Islet of Langerhans (tissue), 1 donor: ENCODE measurements around a stretch of chr2.

DNA sequence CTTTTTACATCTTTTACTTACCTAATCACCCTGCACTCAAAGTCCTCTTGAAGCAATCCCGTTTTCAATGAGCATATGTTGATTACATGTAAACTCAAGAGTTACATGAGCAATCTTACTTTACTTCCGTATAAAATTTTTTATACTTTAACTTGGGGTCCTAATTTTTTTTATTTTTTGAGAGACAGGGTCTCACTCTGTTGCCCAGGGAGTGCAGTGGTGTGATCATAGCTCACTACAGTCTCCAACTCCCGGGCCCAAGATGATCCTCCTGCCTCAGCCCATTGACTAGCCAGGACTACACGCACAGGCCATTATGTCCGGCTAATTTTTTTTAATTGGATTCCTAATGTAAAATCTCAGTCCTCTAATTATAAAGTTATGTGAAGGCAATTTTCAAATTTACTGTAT lies 2.2 kb downstream of the CALM2 start:
- RRBS: 11% methylated on average over 2 of the region's 5 CpGs

DNA sequence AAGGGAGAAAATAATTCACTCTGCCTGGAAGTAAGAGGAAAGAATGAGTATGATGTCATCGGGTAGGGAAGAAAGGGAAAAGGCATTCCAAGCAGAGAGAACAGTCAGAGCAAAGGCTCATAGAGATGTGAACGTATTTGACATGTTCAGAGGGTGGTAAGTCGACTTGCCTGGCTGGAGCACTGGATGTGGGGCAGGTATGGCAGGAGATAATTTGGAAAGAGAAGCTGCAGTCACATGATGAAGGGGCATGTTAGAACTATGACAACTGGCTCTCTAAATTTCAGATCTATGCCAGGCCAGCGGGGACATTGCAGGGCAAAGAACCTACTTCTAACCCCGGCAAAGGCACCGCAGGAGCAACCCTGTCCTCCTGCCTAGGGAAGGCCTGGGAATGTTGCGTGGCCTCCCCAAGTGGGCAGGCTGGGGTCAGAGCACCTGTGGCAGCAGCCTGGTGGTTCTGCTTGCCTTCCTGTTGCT lies 94.8 kb upstream of the EPCAM start:
- RRBS: no CpG with 5 or more reads among the region's 7 CpGs

DNA sequence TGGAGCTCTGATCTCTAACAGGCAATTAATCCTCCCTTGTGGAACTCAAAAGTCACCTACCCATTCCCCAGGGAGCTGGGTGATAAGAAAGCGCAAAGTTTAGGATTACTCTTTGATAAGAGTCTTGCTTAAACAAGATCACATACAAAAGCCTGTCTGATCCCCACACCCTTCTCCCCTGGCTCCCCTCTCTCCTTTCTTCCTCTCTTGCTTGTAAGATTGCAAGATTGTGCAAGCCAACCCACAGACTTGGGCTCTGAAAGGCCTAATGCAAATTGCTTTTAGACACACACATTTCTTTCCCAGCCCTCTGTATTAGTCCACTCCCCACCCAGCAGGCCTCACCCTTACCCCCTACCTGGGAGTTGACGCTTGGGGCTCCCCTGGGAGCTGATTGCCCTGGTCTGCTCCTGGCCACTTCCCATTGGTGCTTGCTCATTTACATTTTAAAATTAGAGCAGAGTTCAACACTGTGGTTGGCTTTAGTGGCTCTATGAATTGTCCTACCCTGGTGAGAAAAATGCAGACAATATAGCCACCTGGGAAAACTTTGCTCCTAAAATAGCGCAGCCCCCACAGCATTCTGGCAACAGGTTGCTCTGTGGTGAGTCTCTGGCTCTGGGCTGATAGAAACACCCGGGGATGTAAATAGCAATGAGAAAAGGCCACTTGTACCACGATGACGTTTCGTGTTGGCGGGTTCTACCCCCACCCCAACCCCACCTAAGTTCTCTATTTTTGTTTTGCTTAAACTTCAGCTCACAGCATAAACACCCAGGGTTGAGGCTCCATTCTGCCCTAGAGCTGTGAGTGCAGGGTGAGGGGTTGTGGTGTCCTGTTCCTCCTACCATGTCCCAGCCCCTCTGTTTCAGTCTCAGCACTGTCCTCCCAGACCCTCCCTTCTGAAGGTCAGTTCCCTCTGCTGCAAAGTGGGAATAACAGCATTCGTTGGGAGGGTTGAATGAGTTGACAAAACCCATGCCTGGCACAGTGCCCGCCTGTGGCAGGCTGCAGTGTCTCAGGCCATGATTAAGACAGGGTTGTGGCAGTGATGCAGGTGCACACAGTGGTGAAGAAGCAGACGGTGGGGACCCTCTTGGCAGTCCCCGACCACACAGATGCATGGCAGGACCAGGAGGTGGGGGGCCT lies 58.7 kb upstream of the EPCAM start:
- RRBS: no CpG with 5 or more reads among the region's 12 CpGs

DNA sequence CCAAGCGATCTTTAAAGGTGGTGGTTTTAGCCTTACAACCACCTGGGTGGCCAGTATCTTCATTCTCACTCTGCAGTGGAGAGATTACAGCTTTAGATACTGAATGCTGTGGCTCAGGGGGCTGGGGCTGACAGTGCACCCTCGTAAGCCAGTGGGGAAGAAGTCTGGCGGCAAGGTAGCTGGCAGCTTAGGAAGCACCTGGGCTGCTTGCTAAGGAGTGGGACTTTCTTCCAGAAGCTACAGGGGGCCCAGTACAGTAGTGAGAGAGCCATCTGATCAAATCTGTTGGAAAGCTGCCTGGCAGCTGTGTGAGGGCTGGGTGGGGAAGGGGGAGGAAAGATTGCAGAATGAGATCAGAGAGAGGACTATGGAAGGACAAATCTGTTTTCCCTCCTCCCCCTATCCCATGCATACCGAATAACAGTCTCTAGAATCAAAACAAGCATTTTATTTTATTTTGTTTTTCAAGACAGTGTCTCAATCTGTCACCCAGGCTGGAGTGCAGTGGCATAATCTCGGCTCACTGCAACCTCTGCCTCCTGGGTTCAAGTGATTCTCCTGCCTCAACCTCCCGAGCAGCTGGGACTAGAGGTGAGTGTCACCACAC lies 47.4 kb upstream of the EPCAM start:
- RRBS: no CpG with 5 or more reads among the region's 6 CpGs

GRCh38 chr2:47777440-47778207 lies 5.3 kb upstream of the MSH6 start:
- RRBS: no CpG with 5 or more reads among the region's 13 CpGs

GRCh38 chr2:47782243-47782459 lies 794 bp upstream of the MSH6 start:
- RRBS: no CpG with 5 or more reads among the region's 9 CpGs

- RRBS: 5% methylated on average over 8 of the region's 63 CpGs
These were observed 777 bp downstream of the MSH6 start for GRCh38 chr2:47783548-47784295.

- RRBS: no CpG with 5 or more reads among the region's 6 CpGs
These were observed 23.6 kb downstream of the MSH6 start for GRCh38 chr2:47806344-47807128.

- RRBS: no CpG with 5 or more reads among the region's 3 CpGs
These were observed 36.2 kb downstream of the FBXO11 start for GRCh38 chr2:47869707-47870812.

DNA sequence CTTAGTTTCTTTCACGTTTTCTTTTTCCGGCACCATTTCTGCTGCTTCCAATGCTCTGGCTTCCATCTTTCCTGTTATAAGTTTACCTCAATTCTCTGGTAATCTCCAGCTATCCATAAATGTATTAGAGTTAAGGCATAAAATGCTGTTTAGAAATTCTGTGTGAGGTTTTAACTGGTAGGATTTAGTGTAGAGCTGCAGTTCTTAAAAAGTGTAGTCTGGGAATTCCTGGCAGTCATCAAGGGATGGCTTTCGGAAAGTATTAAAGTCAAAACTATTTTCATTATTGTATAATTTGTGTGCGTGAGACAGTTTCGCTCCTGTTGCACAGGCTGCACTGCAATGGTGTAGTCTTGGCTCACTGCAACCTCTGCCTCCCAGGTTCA lies 34.3 kb downstream of the FBXO11 start:
- RRBS: no CpG with 5 or more reads among the region's 5 CpGs

DNA sequence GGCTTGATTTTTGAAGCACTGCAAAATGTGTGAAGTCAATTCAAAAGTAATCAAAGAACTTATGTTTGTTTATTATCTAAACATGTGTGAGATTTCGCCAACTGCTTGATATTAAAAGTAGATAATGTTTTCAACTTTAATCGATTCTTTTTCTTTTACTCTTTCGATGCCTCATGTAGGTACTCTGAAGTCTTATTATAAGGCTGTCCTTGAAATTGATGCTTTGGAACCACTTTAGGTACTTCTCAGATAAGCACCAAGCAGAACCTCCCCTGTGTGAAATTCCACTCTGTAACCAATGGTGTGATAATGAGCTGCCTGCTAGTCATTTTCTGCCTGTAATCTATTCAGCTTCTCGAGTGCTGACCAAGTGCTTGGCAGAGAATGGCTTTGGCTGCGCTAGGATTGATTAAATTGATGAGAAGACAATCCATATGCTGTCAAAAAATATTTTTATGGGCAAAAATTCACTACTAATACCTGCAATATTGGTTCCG lies 42.8 kb upstream of the PPP1R21 start:
- RRBS: no CpG with 5 or more reads among the region's 6 CpGs

GRCh38 chr2:48414568-48415826 lies 25.6 kb upstream of the PPP1R21 start:
- RRBS: no CpG with 5 or more reads among the region's 14 CpGs

DNA sequence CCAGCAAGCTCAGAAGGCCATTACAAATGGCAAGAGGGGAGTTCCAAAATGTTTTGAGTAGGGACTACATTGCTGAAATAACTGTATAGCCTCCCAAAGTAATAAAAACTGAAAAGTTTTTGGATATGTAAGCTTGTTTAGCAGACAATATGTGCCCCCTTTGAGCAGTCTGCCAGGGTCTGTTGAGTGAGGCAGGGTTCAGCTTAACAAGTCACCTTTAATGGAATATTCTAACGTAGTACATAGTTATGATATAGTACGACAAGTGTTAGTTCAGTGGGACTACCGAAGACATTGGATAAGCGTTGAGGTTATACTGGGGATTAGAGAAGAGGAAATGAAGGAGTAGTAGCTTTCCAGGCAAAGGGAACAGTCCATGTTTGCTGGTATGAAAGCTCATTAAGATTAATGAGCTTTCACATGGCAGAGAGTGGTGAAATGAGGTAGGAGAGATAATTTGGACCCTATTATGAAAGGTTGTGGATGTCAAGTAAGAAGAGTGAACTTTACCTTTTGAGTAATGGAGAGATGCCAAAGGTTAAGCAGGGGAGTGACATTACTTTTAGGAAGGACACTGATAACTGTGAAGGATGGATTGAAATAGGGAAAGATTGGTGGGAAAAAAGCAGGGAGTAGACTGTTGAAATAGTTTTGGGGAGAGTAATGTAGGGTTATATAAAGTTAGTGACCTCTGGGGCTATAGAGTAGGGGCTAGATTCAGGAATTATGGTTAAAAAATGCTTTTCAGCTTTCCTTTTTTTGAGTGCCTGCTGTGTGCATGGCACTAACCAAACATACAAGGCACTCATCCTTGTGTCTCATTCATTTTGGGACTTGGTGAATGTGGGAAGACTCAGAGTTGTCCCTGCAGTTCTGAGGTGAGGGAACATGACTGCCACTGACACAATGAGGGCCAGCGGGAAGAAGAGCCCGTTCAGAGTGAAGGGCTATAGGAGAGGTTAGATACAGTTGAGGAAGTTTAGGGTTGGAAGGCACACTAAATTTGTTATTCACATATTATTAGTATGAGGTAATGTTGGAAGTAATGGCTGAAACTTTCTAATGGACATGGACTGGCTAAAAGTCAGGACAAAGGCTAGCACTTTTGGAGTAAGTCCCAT lies 2.2 kb downstream of the PPP1R21 start:
- RRBS: no CpG with 5 or more reads among the region's 6 CpGs

- RRBS: no CpG with 5 or more reads among the region's 5 CpGs
These were observed 22.0 kb downstream of the PPP1R21 start for GRCh38 chr2:48462261-48463197.

DNA sequence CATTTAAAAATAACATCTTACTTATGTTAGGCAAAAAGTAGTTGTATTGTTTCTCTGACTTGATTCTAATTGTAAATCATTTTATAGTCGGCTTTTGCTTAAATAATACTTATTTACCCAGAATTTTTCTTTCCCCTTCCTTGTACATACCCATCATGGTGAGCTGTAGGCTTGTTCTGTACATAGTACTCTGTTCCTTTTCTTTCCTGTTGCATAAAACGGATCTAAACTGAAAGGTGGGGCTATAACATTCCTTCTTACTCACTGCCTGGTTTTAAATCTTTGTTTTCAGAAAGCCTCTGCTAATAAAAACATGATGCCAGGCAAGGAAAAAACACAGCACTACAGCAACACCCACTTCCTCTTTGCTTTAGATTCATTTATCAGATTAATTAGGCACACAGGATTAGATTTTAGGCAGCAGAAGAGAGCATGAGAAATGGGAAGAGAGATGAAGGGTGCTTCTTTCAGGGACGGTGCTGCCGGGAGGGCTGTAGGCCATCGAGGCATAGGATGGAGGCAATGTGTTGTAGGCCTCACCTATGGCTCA lies 19.6 kb upstream of the STON1 start:
- RRBS: no CpG with 5 or more reads among the region's 5 CpGs

- RRBS: no CpG with 5 or more reads among the region's 3 CpGs
These were observed 250.4 kb upstream of the NRXN1 start for GRCh38 chr2:51282353-51282783.

DNA sequence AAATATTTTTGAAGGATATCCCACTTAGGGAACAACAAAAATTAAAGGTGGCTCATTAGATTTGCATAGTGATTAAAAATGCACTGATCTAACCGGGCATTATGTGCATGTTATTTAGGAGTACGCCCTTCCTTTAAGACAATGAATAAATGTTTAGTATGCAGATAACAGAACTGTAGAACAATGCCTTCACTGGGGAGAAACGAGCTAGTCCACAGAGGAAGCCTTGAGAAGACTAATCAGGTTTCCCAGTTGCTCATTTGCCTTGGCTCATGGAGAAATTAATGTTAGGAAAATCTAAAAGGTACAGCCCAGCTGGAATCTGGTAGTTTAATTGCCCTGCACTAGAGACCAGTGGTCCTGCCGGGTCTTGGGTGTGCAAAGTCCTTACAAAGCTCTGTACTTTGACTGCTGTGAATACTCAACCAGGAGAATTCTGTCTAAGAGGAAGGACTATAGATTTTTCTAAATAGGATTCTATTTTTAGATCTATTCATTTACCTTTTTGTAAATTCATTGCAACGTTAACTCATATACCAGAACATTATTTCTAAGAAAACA lies 519.2 kb upstream of the CHAC2 start:
- RRBS: no CpG with 5 or more reads among the region's 5 CpGs

GRCh38 chr2:53780147-53780485 lies 6.6 kb downstream of the ASB3 start:
- RRBS: no CpG with 5 or more reads among the region's 3 CpGs

DNA sequence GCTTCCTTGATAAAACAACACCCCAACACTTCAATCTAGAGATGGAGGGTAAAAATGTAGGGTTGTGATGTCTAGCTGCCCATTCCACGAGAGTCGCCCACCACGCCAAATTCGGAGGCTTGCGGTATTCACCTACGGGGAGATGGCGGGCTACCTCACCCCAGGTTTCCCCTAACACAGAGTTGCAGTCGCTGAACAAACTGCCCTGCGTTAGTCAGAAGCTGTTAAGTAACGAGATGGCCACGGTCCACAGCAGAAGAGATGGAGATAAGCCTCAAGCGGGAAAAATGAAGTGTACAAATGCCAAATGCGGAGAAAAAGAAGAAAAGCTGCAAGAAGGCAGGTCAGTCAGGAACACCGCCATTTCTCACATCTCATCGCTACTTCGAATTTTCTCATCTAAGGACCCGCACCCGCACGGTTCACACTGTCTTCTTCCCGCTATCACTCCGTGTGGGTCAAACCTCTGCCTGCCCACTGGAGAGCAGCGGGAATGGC lies 417 bp downstream of the ASB3 start:
- RRBS: no CpG with 5 or more reads among the region's 22 CpGs

GRCh38 chr2:53895535-53896045 lies 35.8 kb upstream of the GPR75 start:
- RRBS: no CpG with 5 or more reads among the region's 1 CpG